SEM (cell line): ENCODE measurements around a stretch of chr20.

DNA sequence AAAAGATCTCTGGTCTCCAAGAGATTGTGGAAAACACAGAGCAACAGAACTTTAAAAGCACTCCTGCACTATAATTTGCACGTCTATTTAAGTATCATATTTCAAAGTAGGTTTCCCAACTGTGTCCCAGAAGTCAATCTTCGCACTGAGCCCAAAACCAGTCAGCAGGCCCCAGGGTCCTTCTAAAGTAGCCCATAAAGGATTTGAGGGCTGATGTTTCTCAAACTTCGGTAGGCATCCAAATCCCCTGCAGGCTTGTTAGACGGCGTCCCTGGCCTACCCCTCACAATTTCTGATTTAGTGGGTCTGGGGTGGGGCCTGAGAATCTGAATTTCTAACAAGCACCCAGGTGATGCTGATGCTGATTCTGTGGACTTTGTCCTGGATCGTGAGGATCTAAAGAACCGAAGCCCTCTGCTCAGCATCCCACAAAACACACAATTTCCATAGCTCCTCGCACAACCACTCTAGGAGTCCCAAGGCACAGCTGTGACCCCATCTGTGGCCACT, 34.3 kb downstream of the RASSF2 start:
- PRO-cap: no peak

- PRO-cap: no peak
These were observed 33.4 kb downstream of the RASSF2 start for GRCh38 chr20:4790111-4790404.

DNA sequence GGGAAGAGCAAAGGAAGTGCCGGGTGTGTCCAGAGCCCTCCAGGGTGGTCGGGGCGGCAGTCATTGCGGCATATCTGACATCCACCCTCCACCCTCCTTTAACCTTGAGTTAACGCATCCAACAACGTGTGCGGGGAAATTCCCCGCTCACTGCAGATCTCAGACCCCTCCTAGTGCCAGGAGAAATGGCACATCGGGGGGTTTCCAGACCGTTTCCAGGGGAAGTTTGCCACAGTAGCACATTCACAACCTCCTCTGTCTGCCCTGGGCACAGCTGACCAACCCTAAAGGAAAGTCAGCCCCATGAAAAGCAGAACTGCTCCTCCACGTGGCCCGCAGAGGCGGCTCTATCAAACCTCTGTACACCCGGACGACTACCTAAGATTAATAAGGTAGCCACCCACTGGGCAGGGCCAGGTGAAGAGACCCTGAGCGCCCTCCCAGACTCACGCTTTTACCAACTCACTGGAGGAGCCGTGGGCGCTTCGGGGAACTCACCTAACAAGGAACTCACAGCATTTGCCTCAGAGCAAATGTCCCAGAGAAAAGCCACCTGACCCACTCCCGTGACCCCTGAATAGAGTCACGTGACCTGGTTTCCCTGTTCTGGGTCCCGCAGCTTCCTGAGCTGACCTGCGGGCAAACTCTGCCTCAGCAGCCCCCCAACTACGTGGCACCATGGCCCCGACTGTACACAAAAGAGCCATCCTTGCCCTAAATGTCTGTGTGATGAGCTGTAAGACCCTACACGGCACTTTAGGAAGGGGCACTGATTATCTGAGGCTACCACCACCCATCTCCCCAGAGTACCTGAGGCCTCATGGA, 8.6 kb downstream of the RASSF2 start:
- PRO-cap: bidirectional peak, plus-strand start at position 313 of the sequence, minus-strand start at position 521 of the sequence

GRCh38 chr20:4926233-4926468, 75.2 kb downstream of the SLC23A2 start:
- PRO-cap: no peak

DNA sequence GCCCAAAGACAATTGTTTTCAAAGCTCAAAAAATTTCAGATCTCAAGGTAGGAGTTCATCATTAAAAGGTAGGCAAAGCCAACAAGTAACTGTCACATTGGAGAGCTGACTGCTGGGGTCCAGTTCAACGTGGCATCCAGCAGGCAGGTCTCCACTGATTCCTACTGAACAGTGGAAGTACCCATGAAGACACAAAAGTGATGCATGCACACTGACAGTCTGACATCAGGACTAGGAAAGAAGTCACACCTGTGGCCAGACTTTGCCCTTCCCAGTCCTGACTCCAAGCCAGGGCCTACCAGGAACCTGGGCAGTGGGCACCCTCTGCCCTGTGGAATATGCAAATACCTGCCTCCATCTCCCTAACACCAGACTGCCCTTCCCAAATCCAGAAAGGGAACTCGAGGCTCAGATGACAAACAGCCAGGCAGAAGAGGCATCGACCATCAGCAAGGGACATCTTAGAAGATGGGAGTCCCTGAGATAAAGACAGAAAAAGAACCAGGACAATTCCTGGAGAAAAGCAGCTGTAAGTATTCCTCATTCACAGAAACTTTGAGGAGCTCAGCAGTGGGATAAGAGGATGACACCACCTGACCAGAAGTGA, 50.9 kb downstream of the SLC23A2 start:
- PRO-cap: no peak

DNA sequence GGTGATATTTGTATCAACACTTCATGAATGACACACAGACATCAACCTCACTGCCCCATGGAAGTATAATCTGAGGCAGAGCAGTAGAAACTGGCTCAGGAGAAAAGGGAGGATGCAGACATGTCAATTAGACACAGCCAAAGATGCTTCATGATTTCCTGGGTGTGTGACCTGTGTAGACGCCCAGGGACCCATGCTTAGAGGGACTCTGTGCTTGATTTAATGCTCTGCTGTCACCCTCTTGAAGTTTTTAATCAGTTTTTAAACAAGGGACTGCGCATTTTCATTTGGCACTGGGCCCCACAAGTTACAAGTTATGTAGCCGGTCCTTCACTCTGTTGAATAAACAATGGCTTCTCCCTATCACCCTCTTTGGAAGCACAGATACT, 34.9 kb downstream of the TMEM230 start:
- PRO-cap: no peak

DNA sequence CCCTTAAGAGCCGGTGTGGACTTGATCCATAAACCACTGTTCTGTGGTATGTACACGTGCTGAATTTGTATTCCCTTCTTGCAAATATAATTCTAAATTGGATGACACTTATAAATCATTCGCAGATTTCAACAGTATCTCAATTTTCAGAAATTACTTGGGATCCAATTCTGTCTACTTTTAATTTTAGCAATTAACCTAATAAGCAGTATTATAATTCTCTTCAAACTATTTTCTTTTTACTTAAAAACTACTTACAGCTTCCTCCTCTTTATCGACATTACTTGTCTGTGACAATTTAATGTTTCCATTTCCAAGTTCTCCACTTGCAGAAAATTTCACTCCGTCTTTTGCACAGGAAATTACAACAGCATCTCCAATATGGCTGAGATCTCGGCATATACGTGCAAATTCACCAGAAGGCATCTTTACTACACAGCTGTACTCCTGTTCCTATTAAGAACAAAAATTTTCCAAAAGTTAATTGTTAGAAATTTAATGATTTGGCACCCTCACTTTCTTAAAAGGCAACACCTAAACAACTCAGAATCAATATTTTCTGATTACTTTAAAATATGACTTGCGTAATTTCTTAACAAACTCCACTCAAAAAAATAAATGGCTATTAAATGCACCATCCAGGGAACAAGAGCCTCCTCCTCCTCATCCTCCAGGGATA, 2.4 kb downstream of the PCNA start:
- PRO-cap: no peak

DNA sequence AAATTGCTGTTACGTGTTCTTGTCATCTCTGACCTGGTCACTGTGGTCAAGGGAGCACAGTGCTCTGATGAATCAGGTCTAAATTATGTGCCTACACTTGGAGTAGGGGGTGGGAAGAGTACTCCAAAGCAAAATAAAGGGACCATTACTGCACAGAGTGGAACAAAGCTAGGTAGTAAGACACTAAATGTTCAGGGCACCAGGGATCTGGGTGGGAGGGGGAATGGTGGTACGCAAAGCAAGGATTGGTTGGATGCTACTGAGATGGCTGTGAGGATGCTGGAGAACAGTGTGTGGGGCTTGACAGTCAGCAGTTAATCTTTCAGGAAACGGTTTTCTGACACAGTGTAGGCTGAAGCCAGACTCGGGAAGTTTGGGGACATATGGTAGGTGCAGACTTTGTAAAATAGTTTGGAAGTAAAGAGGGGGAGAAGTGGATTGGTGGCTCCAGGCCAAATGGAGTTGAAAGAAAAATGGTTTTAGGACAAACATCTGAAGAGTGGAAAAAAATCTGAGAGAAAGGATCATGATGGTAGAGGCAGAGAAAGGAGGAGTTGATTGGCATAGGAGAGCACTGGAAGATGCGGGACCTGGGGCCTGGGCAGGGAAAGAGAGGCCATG, 30.2 kb downstream of the CDS2 start:
- PRO-cap: no peak

DNA sequence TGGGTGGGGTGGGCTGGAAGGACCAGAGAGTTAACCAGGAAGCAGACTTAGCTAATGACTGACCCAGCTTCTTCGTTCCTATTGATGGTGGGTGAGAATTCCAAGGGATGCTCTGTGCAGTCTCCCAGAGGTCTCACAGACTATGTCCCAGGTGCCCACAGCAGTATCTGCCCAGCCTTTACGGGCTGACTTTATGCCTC, 51.5 kb downstream of the PROKR2 start:
- PRO-cap: no peak

DNA sequence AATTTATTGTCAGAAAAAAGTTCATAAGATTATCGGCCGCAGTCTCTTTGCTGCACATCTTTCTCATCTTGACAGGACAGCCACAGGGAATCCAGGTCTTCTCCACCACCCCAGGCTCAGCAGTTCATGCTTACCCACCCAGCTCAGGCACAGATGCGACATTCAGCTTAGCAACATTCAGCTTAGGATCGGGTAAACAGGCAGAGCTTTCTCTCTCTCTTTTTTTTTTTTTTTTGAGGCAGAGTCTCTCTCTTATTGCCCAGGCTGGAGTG, 80.9 kb downstream of the GPCPD1 start:
- PRO-cap: no peak

- PRO-cap: no peak
These were observed 38.0 kb downstream of the GPCPD1 start for GRCh38 chr20:5572711-5573385.

DNA sequence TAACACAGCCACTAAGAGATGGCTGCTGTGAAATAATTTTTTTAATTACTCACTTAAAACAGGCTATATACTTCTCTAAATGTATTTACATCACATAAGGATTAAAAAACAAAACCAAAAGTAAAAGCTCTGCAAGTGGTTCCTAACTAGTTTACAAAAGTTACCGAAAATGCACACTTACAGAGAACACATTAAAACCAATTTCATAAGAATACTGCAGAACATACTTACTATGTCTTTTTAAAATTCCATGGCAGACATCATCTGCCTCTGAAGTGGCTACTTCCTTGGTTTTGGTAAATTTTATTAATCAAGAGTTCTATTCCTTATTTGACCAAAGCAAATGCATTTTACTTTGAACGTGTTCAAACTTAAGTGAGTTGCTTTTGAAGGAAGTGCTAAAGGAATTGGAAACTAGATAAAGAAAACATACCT, 17.9 kb downstream of the GPCPD1 start:
- PRO-cap: no peak

- PRO-cap: no peak
These were observed 8.5 kb downstream of the GPCPD1 start for GRCh38 chr20:5602115-5602955.

DNA sequence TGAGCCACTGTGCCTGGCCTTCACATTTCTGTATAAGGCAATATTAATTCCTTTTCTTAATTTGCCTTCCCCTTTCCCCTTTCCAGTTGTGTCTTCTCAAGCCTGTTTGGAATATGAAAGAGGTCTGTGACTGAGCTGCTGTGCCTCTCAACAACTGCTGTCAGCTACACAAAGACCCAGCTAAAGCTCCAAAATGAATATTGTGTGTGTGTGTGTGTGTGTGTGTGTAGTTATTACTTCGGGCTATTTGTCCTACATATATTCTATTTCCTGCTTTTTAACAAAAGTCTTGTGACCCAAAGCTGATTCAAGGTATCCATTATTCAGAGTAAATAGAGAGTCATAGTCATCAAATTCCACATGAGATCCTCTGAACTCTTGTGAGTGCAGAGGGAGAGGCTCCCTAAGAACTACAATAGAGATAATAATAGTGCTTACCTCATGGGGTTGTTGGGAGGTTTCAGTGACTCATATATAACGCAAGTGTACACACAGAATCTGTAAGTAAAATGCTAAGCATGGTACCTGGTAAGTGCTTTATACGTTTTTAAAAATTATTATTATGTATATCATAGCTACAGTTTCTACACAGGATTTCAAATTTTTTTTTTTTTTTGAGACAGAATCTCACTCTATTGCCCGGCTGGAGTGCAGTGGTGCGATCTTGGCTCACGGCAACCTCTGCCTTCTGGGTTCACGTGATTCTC, 43.7 kb upstream of the GPCPD1 start:
- PRO-cap: no peak

- PRO-cap: no peak
These were observed 3.2 kb downstream of the SHLD1 start for GRCh38 chr20:5753258-5753953.

- PRO-cap: no peak
These were observed 62.2 kb upstream of the CHGB start for GRCh38 chr20:5849098-5849533.

GRCh38 chr20:5863256-5864010, 47.9 kb upstream of the CHGB start:
- PRO-cap: no peak

- PRO-cap: no peak
These were observed 3.2 kb downstream of the TRMT6 start for GRCh38 chr20:5947098-5947646.

DNA sequence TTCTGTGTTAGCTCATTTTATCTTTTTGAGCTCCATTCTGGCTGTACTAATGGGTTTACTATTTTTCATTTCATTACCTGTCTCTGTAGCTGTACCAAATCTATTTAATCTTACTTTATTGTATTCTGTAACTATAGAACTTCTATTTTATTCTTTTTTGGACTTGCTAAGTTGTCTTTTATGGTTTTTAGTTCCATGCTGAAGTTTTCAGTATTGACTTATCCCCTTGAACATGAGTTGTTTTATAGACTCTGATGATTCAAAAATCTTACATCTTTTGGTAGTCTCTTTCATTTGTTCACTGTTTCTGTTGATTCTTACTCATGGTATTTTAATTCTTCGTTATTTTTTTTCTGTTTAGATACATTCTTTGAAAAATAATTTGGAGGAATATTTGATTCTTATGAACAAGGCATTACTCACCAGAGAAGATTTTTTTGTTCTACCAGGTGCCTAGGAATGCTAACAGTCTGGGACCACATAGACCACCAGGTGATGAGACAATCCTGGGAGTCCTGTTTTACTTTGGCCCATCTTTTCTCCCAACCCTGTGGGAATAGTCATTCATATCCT, 17.1 kb downstream of the CRLS1 start:
- PRO-cap: no peak

- PRO-cap: no peak
These were observed 19.5 kb downstream of the LRRN4 start for GRCh38 chr20:6034086-6034945.